Mesangial cell (primary cell): ENCODE measurements around a stretch of chr16.

GRCh38 chr16:89097093-89097522, 3.5 kb downstream of the ACSF3 start:
- RAMPAGE, long total RNA = no peak

- RAMPAGE, long total RNA = no peak
Measured at GRCh38 chr16:89102040-89102879, 8.6 kb downstream of the ACSF3 start.

DNA sequence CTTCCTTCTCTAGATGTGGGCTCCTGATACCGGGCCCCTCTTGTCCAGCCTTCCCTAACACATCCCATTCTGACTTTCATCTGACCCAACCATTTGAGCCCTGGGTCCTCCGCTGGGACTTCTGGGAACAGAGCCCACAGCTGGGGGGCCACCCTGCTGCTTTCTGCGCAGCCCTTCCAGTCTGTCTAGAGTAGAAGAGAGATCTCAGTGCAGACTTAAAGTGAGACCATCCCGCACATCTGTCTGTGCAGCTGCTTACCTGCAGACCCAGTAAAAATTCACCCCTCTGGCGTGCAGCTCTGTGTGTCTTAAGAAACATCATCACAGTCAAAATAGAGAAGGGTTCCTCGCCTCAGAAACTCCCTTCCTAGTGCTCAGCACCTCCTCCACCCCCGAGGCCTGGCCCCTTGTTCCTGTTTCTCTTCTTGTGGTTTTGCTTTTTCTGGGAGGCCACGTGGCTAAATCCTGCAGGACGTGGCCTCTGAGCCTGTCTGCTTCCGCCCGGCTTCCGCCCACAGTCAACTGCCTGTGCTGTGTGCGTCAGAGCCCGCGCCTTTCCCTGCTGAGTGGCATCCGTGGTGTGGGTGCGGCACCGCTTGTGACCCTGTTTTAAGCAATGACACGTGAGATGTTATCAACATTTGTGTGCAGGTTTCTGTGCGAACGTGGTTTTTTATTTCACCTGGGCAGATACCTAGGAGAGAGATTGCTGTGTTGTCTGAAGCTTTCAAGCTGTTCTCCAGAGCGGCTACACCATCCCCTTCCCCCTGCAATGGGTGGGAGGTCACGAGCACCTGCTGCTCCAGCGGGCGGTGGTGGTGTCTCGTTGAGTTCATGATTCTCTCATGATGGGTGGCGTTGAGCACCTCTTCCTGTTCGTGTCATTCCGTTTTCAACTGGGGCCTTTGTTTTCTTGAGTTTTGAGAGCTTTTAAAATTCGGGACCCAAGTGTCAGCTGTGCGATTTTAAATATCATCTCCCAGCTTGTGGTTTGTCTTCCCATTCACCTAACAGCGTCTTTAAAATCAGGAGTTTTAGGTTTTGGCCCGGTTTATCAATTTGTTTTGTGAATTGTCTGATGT, 21.6 kb downstream of the ACSF3 start:
- RAMPAGE, long total RNA = no peak

DNA sequence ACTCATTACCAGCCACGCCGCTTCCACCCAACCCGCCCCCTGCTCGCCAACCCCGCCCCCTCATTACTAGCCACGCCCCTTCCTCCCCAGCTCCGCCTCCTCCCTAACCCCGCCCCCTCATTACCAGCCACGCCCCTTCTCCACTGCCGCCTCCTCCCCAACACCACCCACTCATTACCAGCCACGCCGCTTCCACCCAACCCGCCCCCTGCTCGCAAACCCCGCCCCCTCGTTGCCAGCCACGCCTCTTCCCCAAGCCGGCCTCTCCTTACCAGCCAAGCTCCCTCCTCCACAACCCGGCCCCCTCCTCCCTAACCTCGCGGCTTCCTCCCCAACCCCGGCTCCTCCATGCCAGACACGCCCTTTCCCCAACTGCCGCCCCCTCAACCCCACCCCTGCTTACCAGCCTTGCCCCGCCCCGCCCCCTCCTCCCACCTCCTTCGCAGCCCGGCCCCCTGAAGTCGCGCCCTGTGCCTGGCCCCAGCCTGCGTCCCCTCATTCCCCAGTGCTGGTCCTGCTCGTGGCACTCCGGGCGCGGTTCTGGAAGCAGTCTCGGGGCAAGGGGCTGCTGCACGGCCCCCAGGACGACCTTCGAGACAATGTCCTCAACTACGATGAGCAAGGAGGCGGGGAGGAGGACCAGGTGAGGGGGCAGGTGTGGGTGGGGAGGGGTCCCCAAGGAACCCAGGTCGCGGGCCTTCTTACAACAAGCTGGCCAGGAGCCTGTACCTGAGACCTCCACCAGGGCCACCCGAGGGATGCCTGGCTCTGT, 7.2 kb downstream of the SLC22A31 start:
- RAMPAGE, long total RNA = no peak

- RAMPAGE, long total RNA = no peak
Measured at GRCh38 chr16:89277630-89278260, 60.2 kb downstream of the ZNF778 start.

DNA sequence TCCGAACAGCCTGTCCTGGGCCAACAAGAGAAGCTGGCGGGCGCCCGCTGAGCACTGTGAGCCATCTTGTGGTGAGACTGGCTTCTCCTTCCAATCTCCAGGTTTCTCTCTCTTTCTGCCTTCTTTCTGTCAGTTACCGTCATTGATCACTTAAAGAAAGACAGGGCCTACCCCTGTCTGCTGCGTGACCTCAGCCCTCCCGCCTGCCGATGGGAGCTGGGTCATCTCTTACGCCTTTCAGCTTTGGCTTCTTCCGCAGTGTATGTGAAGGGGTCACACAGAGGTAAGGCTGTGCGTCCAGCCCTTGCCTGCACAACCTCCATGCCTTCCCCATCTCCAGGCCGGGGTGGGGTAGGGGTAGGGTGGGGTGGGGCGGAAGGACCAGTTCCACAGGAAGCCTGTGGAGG, 80.2 kb downstream of the ZNF778 start:
- RAMPAGE, long total RNA = no peak

- RAMPAGE, long total RNA = no peak
Measured at GRCh38 chr16:89336232-89336637, 118.7 kb downstream of the ZNF778 start.

DNA sequence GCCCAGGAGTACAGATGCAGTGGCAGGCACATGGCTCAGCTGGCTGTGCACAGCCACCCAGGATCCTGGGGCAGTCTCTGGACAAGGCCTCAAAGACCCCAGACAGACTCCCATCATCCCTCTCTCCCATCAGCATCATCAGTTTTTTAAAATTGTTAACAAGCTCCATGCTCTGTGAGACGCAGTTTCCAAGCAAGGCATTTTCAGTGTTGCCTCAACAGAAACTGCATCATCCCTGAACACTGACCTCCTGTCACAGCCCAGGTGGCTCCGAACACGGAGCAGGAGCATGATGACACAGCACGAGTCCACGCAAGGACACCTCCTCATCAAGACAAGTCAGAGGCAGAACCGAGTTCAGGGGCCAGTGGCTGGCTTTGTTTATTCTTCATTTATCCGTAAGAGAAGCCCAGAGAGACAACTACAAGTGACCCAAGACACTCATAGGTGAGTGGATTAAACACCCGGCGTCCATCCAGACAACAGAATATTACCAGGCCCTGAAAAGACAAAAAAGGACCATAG, 91.4 kb downstream of the ANKRD11 start:
- RAMPAGE, long total RNA = no peak

DNA sequence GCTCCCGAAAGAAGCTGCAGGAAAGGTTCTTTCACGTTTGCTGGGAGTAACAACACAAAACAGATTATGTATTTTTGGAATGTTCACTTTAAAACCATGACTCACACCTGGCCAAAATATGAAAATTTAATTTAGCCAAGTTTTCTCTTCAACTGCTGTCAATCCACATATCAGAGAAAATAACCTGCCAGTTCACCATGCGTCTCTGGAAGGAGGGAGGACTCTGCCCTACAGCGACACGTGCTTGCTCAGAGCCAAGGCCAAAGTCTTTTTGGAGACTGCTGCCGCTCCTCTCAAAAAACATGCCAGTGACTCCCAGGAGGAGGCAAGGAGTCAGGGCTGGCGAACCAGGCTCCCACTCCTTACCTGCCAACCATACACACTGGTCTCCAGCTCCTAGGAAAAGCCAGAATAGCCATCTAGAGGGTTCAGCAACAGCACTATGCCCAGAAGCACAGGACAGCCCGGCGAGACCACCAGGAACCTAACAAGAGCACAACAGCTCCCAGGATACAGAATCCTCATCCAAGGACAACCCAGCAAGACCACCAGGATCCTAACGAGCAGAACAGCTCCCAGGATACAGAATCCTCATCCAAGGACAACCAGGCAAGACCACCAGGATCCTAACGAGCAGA, 73.0 kb downstream of the ANKRD11 start:
- RAMPAGE, long total RNA = no peak

- RAMPAGE, long total RNA = no peak
Measured at GRCh38 chr16:89430463-89431858, 59.4 kb downstream of the ANKRD11 start.

DNA sequence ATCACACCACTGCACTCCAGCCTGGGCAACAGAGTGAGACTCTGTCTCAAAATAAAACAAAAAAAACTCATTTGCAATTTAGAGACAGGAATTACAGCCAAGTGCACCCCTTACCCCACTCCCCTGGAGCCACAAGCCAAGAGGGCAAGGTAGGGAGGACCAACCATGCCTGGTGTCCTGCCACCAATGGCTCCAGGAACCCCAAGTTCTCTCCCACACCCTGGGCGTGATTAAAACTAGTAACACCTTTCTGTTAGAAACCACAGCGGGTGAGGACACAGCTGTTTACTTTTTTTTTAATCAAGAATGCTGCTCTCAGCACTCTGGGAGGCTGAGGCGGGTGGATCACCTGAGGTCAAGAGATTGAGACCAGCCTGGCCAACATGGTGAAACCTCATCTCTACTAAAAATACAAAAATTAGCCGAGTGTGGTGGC, 38.1 kb downstream of the ANKRD11 start:
- RAMPAGE, long total RNA = no peak

DNA sequence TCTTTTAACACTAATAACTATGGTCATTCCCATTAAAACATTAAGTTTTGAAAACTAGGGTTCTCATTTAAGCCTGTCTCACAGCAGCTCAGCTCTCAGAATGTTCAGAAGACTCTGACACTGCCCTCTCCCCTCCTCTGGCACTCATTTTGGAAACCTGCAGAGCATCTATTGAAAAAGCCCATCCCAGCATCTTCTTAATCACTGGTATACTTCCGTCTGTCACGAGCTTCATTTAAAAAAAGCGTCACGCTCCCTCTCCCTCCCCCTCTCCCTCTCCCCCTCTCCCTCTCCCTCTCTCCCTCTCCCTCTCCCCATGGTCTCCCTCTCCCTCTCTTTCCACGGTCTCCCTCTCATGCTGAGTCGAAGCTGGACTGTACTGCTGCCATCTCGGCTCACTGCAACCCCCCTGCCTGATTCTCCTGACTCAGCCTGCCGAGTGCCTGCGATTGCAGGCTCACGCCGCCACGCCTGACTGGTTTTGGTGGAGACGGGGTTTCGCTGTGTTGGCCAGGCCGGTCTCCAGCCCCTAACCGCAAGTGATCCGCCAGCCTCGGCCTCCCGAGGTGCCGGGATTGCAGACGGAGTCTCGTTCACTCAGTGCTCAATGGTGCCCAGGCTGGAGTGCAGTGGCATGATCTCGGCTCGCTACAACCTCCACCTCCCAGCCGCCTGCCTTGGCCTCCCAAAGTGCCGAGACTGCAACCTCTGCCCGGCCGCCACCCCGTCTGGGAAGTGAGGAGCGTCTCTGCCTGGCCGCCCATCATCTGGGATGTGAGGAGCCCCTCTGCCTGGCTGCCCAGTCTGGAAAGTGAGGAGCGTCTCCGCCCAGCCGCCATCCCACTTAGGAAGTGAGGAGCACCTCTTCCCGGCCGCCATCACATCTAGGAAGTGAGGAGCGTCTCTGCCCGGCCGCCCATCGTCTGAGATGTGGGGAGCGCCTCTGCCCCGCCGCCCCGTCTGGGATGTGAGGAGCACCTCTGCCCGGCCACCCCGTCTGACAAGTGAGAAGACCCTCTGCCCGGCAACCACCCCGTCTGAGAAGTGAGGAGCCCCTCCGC, 28.3 kb downstream of the ANKRD11 start:
- RAMPAGE, long total RNA = no peak

- RAMPAGE, long total RNA = no peak
Measured at GRCh38 chr16:89482764-89483250, 7.6 kb downstream of the ANKRD11 start.

DNA sequence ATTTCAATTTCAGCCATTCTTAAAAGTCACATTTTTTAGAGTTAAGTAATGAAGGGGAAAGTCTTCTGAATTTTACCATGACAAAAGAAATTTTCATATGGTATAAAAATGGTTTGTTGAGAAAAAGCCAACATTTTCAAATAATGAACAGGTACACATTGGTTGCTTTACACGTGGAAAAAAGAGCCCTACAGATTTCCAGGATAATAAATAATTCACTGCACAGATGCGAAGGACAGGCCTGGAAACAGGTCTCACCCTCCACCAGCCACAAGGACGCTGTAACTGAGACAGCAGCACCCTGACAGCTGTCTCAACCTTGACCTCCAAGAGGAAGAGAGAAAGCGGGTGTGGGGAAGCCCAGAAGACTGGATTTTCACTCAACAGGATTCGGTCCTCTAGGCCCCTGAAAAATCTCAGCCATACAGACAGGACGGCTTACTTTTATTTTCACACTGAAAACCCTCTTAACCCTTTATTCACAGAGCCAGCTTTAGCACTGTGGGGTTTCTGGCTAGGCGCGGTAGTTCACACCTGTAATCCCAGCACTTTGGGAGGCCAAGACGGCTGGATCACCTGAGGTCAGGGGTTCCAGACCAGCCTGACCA, 5.6 kb downstream of the ANKRD11 start:
- RAMPAGE, long total RNA = no peak

- RAMPAGE, long total RNA = no peak
Measured at GRCh38 chr16:89502164-89502920, 5.9 kb upstream of the SPG7 start.

DNA sequence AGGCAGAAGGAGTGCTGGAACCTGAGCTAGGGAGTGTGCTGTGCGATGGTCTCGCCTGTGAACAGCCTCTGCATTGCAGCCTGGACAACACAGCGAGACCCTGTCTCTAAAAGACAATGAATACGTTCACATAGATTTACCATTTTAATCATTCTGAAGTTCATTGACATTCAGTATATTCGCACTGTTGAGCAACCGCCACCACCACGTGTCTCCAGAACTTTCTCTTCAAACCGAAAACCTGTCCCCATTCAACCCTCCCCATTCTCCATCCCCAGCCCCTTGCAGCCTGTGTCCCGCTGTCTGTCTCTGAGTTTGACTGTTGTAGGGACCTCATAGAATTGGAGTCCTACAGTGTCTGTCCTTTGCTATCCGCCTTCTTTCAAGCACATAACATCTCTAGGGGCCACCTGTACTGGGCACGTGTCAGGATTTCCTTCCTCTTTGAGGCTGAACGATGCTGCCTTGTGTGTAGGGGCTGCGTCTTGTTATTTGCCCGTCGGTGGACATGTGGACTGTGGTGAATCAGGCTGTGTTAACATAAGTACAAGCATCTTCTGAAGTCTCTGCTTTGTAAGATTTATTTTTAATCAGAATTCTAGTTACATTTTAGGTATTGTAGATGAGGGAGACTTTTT, 25.8 kb downstream of the SPG7 start:
- RAMPAGE, long total RNA = no peak

GRCh38 chr16:89564289-89565040, 4.0 kb downstream of the RPL13 start:
- RAMPAGE, long total RNA = no peak

GRCh38 chr16:89581937-89582731, 6.6 kb downstream of the CPNE7 start:
- RAMPAGE, long total RNA = no peak

GRCh38 chr16:89724077-89724822, 2.9 kb downstream of the ZNF276 start:
- RAMPAGE, long total RNA = no peak

DNA sequence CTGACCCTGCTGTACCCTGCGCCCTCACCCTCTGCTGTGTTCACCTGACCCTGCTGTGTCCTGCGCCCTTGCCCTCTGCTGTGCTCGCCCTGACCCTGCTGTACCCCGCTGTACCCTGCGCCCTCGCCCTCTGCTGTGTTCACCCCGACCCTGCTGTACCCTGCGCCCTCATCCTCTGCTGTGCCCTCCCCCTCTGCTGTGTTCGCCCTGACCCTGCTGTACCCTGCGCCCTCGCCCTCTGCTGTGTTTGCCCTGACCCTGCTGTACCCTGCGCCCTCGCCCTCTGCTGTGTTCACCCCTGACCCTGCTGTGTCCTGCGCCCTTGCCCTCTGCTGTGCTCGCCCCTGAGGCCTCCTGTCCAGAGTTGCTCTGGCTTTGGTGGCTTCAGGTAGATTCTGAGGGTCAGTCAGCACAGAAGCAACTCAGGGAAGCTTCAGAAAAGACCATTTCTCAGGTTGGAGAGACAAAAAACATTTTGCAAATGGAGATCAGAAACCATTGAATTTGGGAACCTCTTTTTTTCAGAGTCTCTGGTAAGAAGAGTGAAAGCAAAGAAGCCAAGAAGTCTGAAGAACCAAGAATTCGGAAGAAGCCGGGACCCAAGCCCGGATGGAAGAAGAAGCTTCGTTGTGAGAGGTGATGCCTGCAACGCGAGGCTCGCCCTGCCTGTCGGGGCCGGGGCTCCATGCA, 11.6 kb downstream of the ZNF276 start:
- RAMPAGE, long total RNA = no peak